NALM6 (cell line): ENCODE results near the genes TLCD3A and BHLHA9.

GRCh38 chr17:214647-215357 lies 33.4 kb upstream of the DOC2B start:
- PRO-cap = no peak

GRCh38 chr17:349751-350157 lies 2.9 kb downstream of the RPH3AL start:
- PRO-cap = no peak

DNA sequence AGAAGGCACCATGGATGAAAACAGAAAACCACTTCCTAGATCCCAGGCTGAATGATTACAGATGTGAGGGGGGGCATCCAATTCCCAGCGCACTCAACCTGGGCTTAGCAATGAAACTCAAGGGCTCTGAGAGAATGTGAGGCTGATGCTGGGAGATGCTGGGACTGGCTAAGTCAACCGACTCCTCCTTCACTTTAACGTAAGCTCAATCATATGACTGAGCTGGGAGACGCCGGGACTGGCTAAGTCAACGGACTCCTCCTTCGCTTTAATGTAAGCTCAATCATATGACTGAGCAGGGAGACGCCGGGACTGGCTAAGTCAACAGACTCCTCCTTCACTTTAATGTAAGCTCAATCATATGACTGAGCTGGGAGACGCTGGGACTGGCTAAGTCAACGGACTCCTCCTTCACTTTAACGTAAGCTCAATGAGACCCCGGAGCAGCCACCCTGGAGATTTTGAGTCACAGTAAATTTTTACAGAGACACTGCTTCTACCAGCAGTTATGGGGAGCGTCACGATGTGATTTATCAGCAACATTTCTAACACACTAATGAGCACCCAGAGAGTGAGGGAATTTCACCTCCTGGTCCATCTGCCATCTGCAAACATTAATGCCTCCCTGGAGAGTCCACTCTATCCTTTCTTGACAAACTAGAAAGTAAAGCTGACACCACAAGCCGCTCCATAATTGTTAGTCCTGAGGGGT lies 125.2 kb downstream of the C17orf97 start:
- PRO-cap = no peak

DNA sequence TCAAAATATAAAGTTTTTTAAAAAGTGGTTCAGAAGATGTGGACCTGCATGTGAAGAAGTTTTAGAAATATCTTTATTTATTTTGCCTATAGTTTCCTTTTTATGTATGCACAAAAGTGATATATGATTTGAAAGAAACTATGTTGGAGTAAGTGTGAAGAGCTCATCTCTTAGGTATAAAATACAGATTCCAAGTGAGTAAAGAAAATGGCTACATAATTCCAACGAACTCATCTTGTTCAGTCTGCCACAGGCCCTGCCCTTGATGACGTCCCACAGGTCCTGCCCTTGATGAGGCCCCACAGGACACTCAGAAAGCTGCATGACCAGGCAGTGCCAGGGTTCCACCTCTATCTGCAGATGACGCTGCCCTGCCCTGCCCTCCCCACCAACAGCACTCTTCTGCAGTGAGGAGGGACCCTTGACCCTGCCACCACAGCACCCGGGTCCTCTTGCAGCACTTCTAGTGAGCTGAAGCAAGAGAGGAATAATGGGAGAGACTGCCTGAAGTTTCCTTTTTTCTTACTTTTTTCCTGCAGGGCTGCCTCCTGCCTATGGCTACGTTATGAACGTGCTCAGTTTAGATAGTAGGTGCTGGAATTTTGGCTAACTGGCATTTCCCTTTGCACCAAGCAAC lies 118.4 kb downstream of the VPS53 start:
- PRO-cap = no peak

DNA sequence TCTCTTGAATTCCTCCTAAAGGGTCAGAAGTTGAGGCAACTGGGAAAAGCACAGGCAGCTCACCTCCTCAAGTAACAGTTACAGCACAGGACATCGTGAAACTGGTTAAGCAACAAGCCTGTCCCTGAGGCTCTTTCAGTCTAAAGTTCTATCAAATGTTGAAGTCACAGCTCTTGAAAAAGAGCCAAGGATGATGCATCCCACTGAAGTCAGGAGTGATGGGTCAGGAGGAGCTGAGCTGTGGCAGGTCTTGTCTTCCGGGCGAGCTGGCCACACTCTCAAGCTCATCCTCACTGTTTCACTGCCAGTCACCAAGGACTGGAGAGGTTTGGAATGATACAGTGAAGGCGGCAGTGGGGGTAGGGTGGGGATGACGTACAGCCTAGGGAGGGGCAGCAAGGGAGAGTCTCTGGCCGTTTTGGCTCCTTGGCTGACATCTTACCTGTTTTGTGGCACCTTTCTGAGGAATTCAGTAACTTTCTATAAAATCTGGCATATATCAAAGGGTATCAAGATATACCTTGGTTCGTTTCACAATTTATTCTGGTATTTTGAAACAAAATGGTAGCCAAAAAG lies 99.4 kb downstream of the VPS53 start:
- PRO-cap = no peak

DNA sequence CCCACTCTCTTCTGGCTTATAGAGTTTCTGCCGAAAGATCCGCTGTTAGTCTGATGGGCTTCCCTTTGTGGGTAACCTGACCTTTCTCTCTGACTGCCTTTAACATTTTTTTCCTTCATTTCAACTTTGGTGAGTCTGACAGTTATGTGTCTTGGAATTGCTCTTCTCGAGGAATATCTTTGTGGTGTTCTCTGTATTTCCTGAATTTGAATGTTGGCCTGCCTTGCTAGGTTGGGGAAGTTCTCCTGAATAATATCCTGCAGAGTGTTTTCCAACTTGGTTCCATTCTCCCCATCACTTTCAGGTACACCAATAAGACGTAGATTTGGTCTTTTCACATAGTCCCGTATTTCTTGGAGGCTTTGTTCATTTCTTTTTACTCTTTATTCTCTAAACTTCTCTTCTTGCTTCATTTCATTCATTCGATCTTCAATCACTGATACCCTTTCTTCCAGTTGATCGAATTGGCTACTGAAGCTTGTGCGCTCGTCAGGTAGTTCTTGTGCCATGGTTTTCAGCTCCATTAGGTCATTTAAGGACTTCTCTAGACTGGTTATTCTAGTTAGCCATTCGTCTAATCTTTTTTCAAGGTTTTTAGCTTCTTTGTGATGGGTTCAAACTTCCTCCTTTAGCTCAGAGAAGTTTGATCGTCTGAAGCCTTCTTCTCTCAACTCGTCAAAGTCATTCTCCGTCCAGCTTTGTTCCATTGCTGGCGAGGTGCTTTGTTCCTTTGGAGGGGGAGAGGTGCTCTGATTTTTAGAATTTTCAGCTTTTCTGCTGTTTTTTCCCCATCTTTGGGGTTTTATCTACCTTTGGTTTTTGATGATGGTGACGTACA lies 75.7 kb downstream of the VPS53 start:
- PRO-cap = no peak

- PRO-cap = no peak
Measured at GRCh38 chr17:731725-731992, 737 bp upstream of the TLCD3A start.

GRCh38 chr17:731993-732959 lies at the start of gene TLCD3A:
TSS of gene TLCD3A (plus strand) at chr17:732596.
- PRO-cap = no peak

GRCh38 chr17:781237-781859 lies 732 bp downstream of the GLOD4 start:
- PRO-cap = no peak

GRCh38 chr17:863714-864344 lies 81.7 kb downstream of the MRM3 start:
- PRO-cap = bidirectional peak, plus-strand start at chr17:864204, minus-strand start at chr17:863950

DNA sequence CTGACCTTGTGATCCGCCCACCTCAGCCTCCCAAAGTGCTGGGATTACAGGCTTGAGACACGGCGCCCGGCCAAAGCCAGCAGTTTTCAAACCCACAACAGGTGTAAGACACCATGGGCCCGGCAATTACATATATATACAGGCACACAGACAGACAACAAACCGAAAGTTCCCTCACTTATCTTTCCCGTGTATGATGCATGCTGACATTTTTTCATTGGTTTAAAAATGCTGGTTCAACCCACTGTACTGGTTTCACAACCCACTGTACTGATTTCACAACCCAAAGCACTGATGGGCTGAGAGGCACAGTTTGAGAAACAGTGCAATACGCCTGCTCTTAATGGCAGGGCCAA lies 81.5 kb downstream of the ABR start:
- PRO-cap = no peak

- PRO-cap = no peak
Measured at GRCh38 chr17:1109528-1109959, 70.2 kb downstream of the ABR start.

GRCh38 chr17:1122723-1123337 lies 57.0 kb downstream of the ABR start:
- PRO-cap = no peak

- PRO-cap = no peak
Measured at GRCh38 chr17:1156691-1157172, 23.0 kb downstream of the ABR start.

DNA sequence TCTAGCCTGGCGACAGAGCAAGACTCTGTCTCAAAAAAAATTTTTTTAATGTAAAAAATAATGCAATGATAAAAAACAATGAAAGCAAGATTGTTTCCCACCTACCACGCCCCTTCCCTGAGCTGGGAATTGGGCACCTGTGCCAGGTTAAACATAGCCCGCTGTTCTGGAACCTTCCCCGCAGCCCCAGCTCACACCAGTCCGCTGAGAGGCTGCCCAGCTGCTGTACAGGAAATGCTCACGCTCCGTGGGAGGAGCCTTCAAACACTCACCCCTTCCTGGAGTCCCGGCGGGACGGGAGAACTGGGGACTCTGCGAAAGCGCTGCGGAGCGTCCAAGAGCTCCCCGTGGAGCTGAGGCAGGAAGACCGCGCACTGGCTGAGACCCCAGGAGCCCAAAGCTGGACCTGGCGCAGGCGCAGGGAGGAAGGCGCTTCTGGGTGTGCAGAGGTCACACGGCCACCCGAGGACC lies 16.6 kb upstream of the BHLHA9 start:
- PRO-cap = no peak

DNA sequence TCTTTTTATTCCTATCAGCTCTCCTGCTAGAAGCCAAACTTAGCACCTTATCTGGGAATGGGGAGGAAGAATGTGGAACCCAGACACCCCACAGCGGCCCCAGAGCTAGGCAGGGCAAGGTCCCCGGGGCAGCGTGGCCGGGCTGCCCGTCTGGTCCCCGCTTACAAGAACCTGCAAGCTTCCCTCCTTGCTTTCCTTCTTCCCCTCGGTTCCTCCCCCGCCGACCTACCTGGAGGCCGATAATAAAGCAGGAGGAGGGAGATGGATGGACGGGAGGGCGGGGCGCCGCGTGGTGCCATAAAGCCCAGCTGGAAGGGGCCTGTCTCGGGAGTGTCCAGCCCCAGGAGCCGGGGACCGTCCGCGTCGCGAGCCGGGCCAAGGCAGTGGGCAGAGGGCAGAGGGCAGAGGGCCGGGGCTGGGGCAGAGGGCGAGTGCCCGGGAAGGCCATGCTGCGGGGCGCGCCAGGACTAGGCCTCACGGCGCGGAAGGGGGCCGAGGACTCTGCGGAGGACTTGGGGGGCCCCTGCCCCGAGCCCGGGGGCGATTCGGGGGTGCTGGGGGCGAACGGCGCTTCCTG lies at the start of gene BHLHA9:
BHLHA9 (plus strand) TSS at position 327 of the 577 bp plus-strand sequence.
- PRO-cap = no peak

DNA sequence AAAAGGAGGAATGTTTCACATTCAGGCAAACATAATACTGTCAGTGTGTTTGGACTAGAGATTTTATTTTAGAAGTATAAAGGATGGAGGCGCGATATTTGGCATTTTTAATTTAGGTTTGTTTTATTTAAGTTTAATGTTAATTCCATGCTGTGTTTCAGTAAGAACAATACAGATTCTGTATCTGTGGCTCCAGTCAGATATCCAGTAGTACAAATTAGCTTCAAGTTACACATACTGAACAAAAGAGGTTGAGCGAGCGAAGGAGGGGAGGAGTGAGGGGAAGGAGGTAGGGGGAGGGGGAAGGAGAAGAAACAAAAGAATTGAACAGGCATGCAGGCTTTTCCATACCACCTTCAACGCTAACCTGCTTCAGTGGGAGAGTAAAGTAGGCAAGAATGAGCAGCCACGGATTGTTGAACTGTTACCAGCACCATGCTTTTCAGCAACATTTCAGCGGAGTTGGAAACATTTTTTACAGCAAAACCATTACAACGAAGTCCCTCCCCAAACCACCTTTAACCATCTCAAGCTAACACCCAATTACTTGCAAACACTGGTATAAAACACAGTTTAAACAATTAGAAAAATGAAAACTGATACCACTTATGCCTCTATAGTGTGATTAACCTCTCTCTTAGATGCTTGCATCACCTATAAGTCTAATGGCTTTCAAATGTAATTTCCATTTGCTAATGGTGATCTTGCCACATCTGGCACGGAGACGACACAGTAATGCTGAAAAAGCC lies 55.4 kb downstream of the YWHAE start:
- PRO-cap = no peak

DNA sequence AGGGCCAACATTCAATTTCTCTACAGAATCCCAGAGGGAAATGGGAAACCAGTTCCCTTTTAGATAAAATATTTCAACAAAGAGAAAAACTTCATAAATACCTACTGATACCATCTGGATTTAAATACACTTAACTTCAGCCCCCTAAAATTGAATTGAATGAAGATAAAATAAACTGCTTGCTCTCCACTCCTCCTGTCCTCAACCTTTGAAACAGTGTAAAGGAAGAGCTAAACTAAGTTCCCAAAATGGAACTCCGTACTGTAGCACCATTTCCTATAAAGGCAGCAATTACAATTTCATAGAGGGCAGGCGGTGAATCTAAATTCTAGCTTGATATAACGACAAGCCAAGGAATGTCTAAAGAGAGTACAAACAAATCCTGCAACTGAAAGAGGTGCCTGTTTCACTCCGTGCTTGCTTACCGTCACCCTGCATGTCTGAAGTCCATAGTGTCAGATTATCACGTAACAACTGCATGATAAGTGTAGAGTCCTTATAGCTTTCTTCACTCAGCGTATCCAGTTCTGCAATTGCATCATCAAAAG lies 46.2 kb downstream of the YWHAE start:
- PRO-cap = no peak

GRCh38 chr17:1446927-1447348 lies 9.1 kb downstream of the CRK start:
- PRO-cap = no peak

DNA sequence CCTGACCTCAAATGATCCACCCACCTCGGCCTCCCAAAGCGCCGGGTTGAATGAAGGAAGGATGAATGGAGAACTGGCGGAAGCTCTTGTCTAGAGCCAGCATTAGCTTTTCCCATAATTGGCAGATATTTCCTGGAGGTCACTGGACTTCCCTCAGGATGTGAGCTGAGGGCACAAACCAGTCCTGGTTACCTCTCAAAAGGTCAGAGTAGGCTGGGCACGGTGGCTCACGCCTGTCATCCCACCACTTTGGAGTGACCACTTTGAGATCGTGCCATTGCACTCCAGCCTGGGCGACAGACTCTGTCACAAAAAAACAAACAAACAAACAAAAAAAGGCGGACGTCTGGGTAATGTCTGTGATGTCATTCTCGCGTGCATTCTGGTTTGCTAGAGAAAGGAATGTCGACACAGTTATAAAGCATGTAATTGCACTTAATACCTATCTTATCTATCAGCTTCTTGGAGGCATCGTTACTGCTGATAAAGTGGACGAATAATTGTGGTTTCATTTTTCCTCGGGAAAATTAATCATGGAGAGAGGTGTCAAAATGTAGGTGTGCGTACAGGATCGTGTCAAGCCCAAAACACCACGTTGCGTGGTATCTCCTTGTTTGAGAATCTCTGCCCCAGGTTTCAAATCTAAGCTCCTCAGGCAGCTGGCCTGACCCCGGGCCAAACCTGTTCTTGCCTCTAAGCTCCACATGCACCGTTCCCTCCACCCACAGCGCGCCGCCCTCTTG lies 6.3 kb upstream of the CRK start:
- PRO-cap = no peak